ENCODE measurements around the genes TMEM79, NAXE and NES.

GRCh38 chr1:156283749-156284612, at the start of gene TMEM79:
Gene TMEM79, plus strand, starts transcription at chr1:156284325.
- PRO-cap = no peak

DNA sequence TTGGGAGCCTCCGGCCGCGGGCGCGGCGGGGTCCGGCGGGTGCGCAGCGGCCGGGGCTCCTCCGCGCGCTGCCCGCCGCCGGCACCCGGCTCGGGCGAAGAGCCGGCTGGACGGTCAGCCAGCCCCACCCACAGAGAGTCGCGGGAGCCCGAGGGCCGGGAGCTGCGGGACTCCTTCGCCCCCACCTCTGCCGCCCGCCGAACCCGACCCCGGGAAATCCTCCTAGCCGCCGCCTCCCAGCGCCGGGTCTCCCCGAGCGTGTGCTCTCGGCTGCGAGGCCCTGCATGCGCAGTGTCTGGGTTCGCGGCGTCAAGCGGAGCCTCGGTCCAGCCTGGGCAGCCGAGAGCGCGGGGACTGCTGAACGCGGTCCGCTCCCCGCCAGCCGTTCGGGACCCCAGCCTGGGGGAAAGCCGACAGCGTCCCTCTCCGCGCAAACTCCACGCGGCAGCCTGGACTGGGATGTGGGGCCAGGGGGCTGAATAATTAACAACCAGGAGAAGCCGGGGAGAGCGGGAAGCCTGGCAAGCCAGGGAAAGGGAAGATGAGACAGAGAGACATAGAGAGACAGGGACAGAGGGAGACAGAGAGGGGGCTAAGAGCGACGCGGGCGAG, 64.4 kb downstream of the MEF2D start:
- PRO-cap = no peak

DNA sequence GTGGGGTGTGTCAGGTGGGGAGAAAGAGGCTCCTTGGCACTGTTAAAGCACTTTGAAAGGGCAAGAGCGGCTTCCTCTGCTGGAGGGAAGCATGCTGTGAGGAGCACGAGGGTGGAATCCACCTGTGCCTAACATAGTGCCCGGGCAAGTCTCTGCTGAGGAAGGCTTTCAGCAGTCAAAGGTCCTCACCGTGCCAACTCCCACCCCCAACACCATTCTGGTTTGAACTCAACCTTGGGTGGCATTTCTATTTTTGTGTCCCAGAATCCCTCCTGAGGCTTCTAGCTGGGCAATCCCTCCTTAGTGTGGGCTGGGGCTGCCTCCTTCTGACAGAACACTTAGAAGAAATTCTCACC, 37.4 kb downstream of the MEF2D start:
- PRO-cap = no peak

DNA sequence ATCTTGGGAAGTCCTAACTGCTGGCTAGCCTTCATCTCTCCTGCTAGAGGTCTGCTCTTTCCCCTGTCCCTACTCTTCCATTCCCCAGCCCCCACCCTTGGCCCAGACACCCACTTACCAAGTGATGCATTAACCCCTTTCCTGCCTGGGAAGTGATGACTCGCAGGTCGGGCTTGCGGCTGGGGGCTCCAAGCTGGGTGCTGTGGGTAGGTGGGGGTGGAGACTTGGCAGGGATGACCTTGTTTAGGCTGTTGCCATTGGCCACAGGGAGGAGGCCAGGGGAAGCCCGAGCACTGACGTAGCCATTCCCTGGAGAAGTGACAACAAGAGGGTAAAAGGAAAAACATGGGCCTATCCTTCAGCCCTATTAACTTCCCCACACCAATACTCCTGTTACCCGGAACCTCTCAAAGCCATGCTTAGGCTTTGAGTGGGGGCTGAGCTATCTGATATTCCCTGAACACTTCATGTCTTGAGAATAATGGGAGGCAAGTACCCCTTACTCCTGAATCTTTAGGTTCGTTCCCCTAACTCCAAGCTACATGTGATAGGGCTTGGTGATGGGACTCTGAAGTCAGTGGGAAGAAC, 23.6 kb downstream of the MEF2D start:
- PRO-cap = no peak

DNA sequence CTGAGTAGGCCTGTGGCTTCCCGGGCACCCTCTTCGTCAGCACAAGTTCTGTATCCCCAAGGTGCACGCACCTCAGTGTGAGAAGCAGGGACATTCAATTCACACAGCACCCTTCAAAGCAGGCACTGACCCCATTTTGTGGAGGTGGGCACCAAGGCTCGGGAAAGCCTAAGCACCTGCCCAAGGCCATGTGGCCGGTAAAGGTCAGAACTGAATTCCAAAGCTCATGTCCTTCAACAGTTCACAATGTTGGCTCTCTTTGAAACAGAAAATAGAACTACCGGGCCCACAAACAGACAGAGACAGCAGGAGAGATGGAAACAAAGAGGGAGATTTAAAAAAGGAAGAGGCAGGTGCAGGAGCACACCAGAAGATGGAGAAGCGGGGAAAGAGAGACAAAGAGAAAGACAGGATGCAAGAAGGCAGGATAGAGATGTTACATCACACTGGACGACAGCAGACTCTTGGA, 18.8 kb downstream of the MEF2D start:
- PRO-cap = no peak

- PRO-cap = no peak
Measured at GRCh38 chr1:156493148-156493707, 7.3 kb downstream of the MEF2D start.

DNA sequence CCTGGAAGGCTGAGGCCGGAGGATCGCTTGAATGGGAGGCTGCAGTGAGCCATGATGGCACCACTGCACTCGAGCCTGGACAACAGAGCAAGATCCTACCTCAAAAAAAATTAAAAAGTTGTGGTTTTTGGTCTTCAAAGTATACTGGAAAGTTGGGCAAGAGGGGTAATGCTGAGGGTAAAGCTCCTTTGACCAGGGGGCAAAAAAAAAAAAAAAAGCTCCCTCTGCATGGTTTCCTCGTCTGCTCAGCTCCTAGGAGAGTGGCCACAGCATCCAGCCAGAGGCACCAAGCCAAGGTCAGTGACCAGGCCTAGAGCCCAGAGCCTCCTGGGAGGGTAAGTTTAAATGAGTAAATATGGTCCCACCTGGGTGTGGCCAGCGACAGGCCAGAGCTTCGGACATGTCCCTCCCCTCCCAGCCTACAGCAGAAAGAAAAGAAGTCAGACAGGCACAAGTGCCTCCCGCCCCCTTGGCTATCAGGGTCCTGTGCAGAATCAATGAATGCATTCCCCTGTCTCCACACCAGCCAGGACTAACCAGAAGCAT, 4.9 kb downstream of the MEF2D start:
- PRO-cap = unidirectional peak, plus-strand start at position 378 of the sequence

DNA sequence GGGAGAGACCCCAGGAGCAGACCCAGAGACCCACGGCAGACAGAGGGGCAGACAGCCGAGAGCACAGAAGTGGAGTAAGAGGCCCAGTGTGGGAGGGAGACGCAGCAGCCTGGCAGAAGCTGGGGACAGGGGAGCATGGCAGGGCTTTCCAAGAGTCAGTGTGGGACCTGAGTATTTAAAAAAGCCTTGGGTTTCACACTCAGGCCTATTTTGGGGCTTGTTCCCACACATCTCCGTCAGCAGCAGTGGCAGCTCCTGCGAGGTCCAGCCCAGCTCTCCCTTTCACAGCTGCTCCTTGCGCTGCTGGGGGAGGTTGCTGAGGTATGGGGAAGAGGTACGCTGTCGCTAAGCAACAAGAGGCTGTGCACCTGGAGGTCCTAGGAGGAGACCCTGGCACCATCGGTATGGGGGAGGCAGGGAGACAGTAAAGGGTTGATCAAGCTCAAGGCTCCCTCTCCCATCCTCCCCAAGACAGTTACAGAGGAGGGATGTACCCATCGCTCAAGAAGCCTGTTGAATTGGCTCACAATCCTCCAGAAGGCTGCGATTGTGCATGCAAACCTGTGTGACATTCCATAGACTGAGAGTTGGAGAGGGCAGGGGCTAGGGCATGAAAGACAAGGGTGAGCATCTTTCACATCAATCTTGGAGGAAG, 9.1 kb upstream of the MEF2D start:
- PRO-cap = no peak

GRCh38 chr1:156591501-156592540, at the start of gene NAXE:
Gene NAXE, plus strand, starts transcription at chr1:156591776.
- PRO-cap = bidirectional peak, plus-strand start at chr1:156591776, minus-strand start at chr1:156591698

- PRO-cap = no peak
Measured at GRCh38 chr1:156673217-156673642, 4.0 kb downstream of the NES start.

GRCh38 chr1:156673643-156674230, 3.5 kb downstream of the NES start:
- PRO-cap = no peak

- PRO-cap = unidirectional peak, minus-strand start at chr1:156677407
Measured at GRCh38 chr1:156676546-156677708, at the start of gene NES. Gene NES, minus strand, starts transcription at chr1:156677407.

- PRO-cap = no peak
Measured at GRCh38 chr1:156697463-156698148, 7.8 kb downstream of the CRABP2 start.

DNA sequence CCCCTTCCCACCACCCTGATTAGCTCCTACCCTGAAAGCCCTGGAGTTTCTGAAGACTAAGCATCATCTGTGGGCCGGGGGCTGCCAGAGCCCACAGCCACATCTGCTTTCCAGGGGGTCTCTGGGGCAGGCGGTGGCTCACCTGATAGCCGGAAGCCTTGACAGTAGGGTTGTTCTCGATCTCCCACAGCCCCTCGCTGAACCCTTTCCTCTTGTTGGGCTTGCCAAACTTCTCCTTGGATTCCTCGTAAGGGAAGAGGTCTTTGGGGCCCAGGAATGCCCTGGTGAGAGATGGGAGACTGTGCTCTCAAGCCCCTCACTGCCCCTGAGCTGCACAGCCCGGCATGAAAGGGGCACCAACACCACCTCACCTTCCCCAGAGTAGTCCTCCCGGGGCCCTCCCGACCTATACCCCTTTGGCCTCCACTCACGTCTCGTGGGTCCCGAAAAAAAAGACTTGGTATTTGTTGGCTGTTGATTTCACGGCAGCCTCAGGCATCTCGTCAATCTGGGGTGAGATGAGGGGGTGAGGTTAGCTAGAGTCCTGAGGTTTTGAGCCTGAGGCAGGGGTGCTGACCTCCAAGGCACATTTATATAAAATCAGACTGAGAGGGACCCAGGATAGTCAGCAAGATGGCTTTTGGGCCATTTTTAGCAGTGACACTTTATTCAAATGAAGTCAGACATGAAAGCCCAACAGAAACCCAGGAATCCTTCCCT, 4.1 kb upstream of the MRPL24 start:
- PRO-cap = no peak

DNA sequence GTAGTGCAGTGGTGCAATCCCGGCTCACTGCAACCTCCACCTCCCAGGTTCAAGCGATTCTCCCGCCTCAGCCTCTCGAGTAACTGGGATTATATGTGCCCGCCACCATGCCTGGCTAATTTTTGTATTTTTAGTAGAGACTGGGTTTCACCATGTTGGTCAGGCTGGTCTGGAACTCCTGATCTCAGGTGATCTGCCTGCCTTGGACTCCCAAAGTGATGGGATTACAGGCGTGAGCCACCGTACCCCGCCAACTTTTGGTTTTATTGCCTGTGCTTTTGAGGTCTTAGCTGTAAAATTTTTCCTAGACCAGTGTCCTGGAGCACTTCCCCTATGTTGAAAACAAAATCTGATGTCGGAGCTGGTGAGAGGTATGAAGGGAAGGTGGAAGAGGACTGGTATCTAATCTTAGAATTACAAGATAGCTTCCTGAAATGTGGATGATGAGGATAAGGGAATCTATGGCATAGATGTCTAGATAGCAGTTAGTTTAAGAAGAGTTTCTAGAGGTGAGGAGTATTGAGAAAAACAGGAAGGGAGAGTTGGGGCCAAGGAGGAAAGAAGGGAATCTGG, 21.8 kb downstream of the PRCC start:
- PRO-cap = no peak

DNA sequence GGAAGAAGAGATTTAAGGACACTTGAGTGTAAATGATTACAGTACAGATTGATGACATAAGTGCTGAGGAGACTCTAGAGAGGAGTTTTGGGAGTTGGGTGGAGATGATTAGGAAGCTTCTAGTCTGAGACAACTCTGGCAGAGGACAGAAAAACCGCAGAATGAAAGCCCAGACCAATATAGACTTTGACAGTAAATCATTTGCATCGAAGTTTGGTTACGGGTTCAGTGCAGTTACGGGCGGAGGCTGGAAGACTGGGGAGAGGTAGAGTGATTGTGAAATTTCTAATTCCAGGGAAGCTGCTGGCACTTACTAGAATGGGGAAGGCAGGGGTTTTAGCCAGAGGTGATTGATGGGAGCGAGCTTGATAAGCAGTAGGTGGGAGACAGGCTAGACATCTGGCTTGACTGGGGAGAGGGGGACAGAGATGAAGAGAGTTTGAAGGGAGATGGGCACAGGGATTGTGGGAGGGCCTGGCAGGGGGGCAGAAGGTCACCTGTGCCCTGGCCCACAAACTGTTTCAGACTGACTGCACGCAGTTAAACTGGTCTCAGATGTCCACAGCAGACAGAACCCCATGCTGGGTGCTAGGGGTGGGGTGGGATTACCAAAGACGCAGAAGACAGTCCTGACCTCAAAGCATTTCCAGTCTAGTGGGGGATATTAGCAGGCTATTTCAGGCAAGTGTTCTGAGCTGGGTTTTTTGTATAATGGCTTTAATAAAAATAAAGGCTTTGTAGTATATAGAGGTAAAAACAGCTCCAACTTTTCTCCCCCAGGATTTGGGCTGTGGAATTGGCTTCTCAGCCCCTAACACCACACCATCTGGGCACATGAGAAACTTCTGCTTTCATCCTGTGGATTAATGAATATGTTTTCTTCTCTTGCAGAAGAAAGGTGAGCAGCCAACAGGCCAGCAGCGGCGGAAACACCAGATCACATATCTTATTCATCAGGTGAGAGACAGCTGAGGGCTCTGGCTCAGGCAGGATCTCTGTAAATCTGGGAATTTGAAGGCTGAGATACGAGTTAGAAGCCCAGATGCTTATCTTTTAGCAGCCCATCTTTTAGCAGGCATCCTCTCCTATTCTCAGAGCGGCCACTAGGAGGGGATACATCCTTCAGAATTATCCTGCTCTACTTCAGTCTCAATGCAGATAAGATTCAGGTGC, 19.9 kb downstream of the SH2D2A start:
- PRO-cap = no peak

- PRO-cap = unidirectional peak, plus-strand start at chr1:156814006; bidirectional peak, plus-strand start at chr1:156814209, minus-strand start at chr1:156814103
Measured at GRCh38 chr1:156813599-156814690, 2.7 kb downstream of the SH2D2A start.

- PRO-cap = unidirectional peak, minus-strand start at chr1:156816457
Measured at GRCh38 chr1:156815787-156816583, 663 bp downstream of the SH2D2A start.

GRCh38 chr1:156836109-156836561, 19.5 kb upstream of the SH2D2A start:
- PRO-cap = no peak

- PRO-cap = bidirectional peak, plus-strand start at chr1:156848929, minus-strand start at chr1:156848797
Measured at GRCh38 chr1:156848659-156849100, 10.2 kb downstream of the INSRR start.